Subcutaneous adipose tissue (tissue), 3 donors: ENCODE data around the genes ARPP21 and STAC.

- PRO-cap = no peak
- RAMPAGE, long total RNA, 3 experiments = no peak in any of the 3 experiments
Observed at GRCh38 chr3:33562858-33563984, 123.0 kb upstream of the UBP1 start.

GRCh38 chr3:33652721-33653359, 65.2 kb downstream of the CLASP2 start:
- PRO-cap = no peak
- RAMPAGE, long total RNA, 3 experiments = no peak in any of the 3 experiments

DNA sequence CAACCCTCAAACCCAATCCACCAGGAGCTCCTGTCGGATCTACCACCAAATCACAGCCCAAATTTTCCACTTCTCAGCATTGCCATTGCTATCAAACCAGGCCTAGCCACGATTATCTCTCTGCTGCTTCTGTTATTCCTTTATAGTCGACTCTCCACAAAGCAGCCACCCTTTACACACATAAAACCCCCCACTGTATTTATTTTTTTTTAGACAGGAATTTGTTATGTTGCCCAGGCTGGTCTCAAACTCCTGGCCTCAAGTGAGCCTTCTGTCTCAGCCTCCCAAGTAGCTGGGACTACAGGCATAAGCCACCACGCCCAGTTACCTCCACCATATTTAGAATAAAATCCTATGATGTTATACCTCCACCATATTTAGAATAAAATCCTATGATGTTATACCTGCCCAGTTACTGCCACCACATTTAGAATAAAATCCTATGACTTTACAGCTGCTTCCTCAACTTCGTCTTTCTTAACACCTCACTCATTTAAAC, 3.5 kb downstream of the CLASP2 start:
- PRO-cap = no peak
- RAMPAGE, long total RNA, 3 experiments = no peak in any of the 3 experiments

GRCh38 chr3:33718798-33718969, 630 bp upstream of the CLASP2 start:
- PRO-cap = no peak
- RAMPAGE, long total RNA, 3 experiments = no peak in any of the 3 experiments

DNA sequence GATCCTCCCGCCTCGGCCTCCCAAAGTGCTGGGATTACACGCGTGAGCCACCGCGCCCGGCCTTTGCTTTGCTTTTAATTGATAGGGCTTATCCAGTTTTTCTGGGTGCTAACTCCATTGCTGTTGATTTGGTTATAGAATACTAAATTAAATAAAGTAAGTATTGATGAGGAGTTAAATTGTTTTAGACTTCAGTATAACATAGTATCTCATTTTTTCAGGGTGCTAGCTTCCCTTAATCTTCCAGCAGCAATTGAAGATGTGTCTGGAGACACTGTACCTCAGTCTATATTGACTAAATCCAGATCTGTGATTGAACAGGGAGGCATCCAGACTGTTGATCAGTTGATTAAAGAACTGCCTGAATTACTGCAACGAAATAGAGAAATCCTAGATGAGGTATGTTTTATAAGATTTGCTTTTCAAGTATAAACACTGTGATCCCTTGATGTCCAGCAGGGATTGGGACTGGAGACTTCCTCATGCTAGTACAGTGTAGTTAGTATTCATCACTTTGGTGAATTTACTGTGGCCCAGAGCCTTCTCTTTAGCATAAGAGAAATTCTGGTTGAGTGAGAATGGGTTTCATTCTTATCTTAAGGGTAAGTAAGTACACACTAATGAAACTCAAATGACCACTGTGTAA, 43.4 kb downstream of the PDCD6IP start:
- PRO-cap = no peak
- RAMPAGE, long total RNA, 3 experiments = no peak in any of the 3 experiments

- PRO-cap = no peak
- RAMPAGE, long total RNA, 3 experiments = no peak in any of the 3 experiments
Observed at GRCh38 chr3:34008203-34008718, 209.8 kb downstream of the PDCD6IP start.

DNA sequence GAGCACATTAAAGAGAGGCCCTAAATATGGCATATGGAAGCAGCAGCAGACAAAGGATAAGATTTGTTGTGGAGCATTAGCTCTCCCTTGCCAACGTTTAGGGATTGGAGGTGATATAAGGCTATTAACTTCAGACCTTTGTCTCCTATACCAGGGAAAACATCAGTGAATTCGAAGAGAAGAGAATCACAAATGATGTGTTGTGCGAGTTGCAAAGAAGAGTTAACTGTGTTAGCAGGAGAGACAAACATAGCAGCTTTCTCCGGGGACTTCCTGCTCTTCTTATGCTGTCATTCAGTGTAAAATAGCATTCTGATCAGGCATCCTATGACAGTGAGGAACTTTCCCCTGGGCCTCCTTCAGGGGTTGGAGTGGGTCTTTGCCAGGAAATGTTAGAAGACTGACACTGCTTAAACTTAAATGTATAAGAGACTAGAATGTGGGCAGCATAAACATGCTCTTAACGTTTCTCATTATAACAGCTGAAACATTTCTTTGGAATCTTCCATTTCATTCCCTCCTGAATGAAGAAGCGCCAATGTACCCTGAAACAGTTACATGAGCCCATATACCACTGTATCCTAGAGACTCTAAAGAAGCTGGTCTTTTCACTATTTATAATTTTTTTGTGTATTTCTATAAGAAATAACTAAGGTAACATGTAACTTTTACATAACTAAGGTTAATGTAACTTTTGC, 782.7 kb upstream of the ARPP21 start:
- PRO-cap = no peak
- RAMPAGE, long total RNA, 3 experiments = no peak in any of the 3 experiments

DNA sequence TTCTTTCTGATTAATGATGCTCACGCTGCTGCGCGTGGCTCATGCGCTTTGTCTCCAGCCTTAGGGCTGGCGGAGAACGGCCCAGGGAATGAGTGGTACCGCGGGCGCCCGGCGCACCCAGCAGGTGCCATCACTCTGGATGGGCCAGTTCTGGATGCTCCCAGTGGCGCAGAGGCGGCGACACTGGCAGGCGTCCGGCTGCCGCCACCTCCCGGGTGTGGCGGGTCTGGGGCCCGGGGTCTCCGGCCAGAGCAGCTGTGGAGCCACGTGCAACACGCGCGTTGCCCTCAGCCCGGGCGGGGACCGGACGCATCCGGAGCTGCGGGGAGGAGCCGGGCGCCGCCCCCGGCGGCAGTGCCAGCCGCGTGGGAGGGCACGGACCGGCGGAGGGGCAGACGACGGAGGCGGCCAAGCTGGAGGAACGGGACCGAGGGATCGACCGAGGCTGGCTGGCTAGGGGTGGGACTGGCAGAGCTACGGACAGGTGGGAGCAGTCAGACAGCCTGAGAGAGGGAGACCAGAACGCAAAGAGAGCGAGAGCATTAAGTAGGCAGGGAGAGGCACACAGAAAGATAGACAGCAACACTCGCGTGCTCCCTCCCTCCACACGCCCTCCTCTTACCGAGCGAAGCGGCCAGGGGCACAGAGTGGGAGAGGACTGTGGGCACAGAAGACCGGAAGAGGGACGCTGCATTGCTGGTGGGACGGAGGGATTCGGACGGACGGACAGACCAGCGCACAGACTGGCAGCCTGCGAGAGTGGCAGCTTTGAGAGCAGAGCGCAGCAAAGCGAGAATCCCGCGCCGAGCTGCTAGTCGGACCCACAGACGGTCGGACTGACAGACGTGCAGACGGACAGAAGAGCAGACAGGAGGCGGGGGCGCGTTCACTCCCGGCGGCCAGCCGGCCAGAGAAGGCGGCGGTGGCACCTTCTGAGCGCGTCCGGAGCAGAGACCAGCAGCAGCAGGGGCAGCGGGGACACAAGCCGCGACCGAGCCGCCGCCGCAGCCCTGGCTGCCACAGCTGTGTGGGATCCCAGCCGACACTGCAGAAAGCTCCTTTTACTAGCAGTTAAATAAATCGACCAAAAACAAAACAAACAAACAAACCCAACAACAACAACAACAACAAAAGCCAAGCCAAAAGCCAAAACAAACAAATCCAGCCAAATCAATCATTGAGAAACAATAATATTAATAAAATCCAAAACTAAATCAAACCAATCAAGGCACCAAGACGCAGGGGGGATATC, at the start of gene ARPP21:
Gene ARPP21 (plus strand): TSS at position 394 of the 1,252 bp plus-strand sequence.
- PRO-cap = no peak
- RAMPAGE, long total RNA, 3 experiments = no peak in any of the 3 experiments

GRCh38 chr3:35648284-35648813, 9.0 kb downstream of the ARPP21 start:
- PRO-cap = no peak
- RAMPAGE, long total RNA, 3 experiments = no peak in any of the 3 experiments

DNA sequence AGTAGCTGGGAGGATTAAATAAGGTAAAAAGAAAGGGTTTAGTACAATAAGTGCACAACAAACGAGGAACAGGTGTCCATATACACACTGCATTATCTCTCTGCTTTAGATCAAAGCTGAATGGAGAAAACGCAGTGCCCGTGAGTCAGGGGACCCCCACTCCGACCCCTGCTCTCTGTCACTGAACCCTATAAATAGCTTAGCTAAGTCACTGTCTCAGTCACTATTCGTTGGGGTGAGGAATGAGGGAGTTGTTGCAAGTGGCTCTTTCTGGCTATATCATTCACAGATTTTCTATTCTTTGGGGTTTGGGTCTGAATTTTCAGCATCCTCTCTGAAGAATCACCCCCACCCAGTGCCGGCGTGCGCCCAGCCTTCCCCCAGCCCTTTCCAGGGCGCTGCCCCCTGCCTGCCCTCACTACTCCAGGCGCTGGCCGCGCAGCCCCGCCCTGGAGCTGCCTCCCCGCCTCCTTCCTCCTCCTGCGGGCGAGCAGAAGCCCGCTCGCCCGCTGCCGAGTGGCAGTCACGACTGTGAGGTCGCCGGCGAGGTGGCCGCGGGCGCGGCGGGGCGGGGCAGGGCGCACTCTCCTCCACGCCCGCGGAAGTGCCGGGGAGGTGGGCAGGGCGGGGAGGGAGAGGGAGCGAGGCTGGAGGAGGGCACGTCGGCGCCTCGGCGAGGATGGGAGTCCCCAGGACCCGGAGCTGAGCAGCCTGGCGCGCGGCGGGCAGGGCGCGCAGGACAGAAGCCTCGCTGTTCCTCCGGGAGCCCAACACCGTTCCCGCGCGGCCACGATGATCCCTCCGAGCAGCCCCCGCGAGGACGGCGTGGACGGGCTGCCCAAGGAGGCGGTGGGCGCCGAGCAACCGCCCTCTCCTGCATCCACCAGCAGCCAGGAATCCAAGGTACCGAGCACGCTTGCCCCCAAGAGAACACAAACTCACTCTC, at the start of gene STAC:
Gene STAC (plus strand): TSS at position 653 of the 946 bp plus-strand sequence.
- PRO-cap = no peak
- RAMPAGE, long total RNA, 3 experiments = start-site peak on the plus strand in 1 of 3 experiments, centred at position 636 of the sequence, 11 reads per replicate

- PRO-cap = no peak
- RAMPAGE, long total RNA, 3 experiments = no peak in any of the 3 experiments
Observed at GRCh38 chr3:36906496-36907121, 38.2 kb downstream of the TRANK1 start.

GRCh38 chr3:36924310-36925332, 20.2 kb downstream of the TRANK1 start:
- PRO-cap = no peak
- RAMPAGE, long total RNA, 3 experiments = no peak in any of the 3 experiments

DNA sequence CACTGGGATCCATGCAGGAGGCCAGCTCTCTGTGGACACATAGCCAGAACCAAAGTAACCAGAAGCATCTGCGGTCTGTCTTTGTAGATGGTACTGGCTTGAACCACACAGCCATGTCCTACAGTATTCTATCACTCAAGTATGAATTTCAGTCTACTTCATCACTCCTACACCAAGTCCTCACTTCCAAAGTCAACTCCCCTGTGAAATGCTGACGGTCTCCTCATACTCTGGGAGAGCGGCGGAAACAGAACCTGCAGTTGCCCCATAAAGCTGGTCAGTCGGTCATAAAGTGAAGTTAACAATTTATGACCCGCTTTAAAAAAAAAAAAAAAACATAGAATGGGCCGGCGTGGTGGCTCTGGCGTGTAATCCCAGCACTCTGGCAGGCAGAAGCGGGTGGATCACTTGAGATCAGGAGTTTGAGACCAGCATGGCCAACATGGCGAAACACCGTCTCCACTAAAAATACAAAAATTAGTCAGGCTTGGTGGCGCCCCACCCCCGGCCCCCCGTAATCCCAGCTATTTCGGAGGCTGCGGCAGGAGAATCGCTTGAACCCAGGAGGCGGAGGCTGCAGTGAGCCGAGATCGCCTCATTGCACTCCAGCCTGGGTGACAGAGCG, 2.2 kb downstream of the TRANK1 start:
- PRO-cap = no peak
- RAMPAGE, long total RNA, 3 experiments = no peak in any of the 3 experiments

GRCh38 chr3:36954416-36954720, 9.5 kb upstream of the TRANK1 start:
- PRO-cap = no peak
- RAMPAGE, long total RNA, 3 experiments = no peak in any of the 3 experiments

- PRO-cap = no peak
- RAMPAGE, long total RNA, 3 experiments = no peak in any of the 3 experiments
Observed at GRCh38 chr3:37015584-37016091, 22.3 kb downstream of the MLH1 start.

- PRO-cap = no peak
- RAMPAGE, long total RNA, 3 experiments = no peak in any of the 3 experiments
Observed at GRCh38 chr3:37058743-37059278, 65.5 kb downstream of the MLH1 start.

DNA sequence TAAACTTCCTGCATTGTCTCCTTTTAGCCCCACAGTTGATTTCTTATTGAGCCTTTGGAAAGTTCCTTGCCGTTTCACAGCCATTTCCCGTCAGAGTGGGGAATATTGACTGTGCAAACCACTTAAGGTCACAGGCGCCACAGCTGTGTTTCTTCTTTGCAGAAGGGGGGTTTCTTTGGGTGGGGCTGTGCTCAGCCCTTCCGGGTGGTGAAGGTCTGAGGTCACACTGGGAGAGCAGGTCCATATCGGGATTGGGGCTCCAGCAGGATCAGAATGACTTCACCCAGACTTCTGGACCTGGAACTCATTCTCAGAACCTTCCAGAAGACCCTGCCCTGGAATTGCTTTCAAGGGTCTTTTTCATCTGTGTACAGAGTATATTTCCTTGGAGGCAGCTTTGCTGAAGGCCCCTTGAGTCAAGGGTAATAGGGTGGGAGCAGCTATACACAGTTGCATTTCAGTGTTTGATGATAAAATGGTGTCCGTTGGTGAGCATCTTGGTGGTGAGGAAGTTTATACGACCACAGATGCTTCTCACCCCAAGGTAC, 122.7 kb downstream of the ITGA9 start:
- PRO-cap = no peak
- RAMPAGE, long total RNA, 3 experiments = no peak in any of the 3 experiments

DNA sequence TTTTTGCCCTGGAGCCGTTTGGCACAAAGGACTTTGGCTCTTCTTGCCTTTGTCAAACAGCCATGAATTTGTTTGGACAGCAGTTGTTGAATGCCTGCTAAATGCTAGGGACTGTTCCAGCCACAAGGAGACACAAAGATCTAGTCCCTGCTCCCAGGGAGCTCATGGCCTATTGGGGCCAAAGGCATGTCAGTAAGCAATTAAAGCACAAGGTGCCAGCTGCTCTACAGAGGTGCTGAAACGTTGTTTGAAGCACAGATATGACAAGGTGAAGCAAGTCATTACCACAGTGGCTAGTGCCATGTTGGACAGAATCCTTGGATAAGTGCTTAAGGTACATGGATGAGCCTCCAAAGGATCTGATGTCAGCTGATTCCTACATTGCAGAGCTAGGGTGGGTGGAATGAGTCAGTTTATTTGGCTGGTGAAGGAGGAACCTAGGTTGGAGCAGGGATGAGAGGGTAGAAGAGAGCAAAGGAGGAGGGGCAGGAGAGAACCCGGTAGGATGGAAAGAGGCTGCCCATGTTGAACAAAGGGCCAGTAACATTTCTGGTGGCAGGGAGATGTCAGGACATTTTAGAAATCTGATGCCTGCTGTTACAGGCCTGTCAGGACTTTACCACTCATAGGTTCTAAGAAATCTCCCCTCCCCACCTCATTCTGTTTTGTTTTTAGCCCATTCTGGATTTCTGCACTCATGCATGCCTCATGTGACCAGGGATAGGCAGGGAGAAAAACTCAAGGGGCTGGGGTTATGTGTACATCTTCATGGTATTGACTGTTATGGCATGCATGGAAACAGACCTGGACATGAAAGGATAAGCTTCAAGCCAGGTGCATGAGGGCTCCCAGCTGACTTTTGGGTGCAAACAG, 171.7 kb upstream of the CTDSPL start:
- PRO-cap = no peak
- RAMPAGE, long total RNA, 3 experiments = no peak in any of the 3 experiments

GRCh38 chr3:37736498-37737446, 124.9 kb upstream of the CTDSPL start:
- PRO-cap = no peak
- RAMPAGE, long total RNA, 3 experiments = no peak in any of the 3 experiments

DNA sequence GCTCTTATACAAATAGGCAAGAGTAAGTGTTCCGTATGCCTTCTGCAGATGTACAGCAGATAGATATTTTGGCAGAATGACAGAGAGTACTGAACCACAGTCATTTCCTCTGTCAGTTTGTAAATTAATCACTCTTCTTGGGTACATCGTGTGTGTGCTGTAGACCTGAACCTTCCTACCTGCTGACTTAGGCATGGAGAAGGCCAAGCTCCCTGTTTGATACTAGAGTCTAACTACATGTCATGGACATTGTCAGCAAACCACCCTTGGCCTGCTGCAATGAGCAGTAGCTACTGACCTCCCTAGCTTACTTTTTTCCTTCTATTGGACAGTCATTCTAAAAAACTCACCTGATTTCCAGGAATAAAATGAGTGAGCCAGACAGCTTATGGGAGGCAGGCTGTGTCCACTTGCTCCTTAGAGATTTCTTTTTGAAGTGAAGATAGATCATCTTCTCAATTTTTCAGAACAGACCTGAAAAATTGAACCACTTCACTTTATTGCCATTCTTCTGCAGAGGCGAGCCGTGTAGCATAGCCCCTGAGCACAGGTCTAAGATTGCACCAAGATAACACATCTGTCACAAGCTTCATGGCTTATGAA, 108.0 kb upstream of the CTDSPL start:
- PRO-cap = no peak
- RAMPAGE, long total RNA, 3 experiments = no peak in any of the 3 experiments